ENCODE data around the gene WDR4.

- RAMPAGE, long total RNA, result no peak
- RRBS, 2 experiments, result no CpG with 5 or more reads among the region's 13 CpGs
CAGE:
- cytosol, long polyA minus RNA, result no peak
- cytosol, long polyA plus RNA, result no peak
- long polyA plus RNA, result no peak
- nucleolus, long total RNA, result no peak
- nucleus, long polyA plus RNA, result no peak
- nucleus, long total RNA, result no peak
Observed at GRCh38 chr21:42250380-42251013, 31.6 kb downstream of the ABCG1 start.

GRCh38 chr21:42261372-42261849 is 42.5 kb downstream of the ABCG1 start:
- RAMPAGE, long total RNA, result no peak
- RRBS, 2 experiments, result no CpG with 5 or more reads among the region's 21 CpGs
CAGE:
- cytosol, long polyA minus RNA, result no peak
- cytosol, long polyA plus RNA, result no peak
- long polyA plus RNA, result no peak
- nucleolus, long total RNA, result no peak
- nucleus, long polyA plus RNA, result no peak
- nucleus, long total RNA, result no peak

- RAMPAGE, long total RNA, result no peak
- RRBS, 2 experiments, result no CpG with 5 or more reads among the region's 19 CpGs
CAGE:
- cytosol, long polyA minus RNA, result no peak
- cytosol, long polyA plus RNA, result no peak
- long polyA plus RNA, result no peak
- nucleolus, long total RNA, result no peak
- nucleus, long polyA plus RNA, result no peak
- nucleus, long total RNA, result no peak
Observed at GRCh38 chr21:42299124-42300015, 15.8 kb downstream of the TFF3 start.

- RAMPAGE, long total RNA, result no peak
- RRBS, 2 experiments, result no CpG with 5 or more reads among the region's 5 CpGs
CAGE:
- cytosol, long polyA minus RNA, result no peak
- cytosol, long polyA plus RNA, result no peak
- long polyA plus RNA, result no peak
- nucleolus, long total RNA, result no peak
- nucleus, long polyA plus RNA, result no peak
- nucleus, long total RNA, result no peak
Observed at GRCh38 chr21:42367321-42367706, 979 bp upstream of the TFF1 start.

- RAMPAGE, long total RNA, result no peak
- RRBS, 2 experiments, result 52 to 66% methylated on average over 2 of the region's 27 CpGs
CAGE:
- cytosol, long polyA minus RNA, result start-site peak on the minus strand at chr21:42388993-42389160, 45 reads
- cytosol, long polyA plus RNA, result no peak
- long polyA plus RNA, result no peak
- nucleolus, long total RNA, result no peak
- nucleus, long polyA plus RNA, result no peak
- nucleus, long total RNA, result no peak
Observed at GRCh38 chr21:42388756-42389948, 6.7 kb downstream of the TMPRSS3 start.

- RAMPAGE, long total RNA, result no peak
- RRBS, 2 experiments, result no CpG with 5 or more reads among the region's 7 CpGs
CAGE:
- cytosol, long polyA minus RNA, result no peak
- cytosol, long polyA plus RNA, result no peak
- long polyA plus RNA, result no peak
- nucleolus, long total RNA, result no peak
- nucleus, long polyA plus RNA, result no peak
- nucleus, long total RNA, result no peak
Observed at GRCh38 chr21:42468260-42469160, 27.5 kb downstream of the RSPH1 start.

- RAMPAGE, long total RNA, result no peak
- RRBS, 2 experiments, result no CpG with 5 or more reads among the region's 4 CpGs
CAGE:
- cytosol, long polyA minus RNA, result no peak
- cytosol, long polyA plus RNA, result no peak
- long polyA plus RNA, result no peak
- nucleolus, long total RNA, result no peak
- nucleus, long polyA plus RNA, result no peak
- nucleus, long total RNA, result no peak
Observed at GRCh38 chr21:42493387-42493706, 2.7 kb downstream of the RSPH1 start.

- RAMPAGE, long total RNA, result no peak
- RRBS, 2 experiments, result no CpG with 5 or more reads among the region's 27 CpGs
CAGE:
- cytosol, long polyA minus RNA, result no peak
- cytosol, long polyA plus RNA, result no peak
- long polyA plus RNA, result no peak
- nucleolus, long total RNA, result no peak
- nucleus, long polyA plus RNA, result no peak
- nucleus, long total RNA, result no peak
Observed at GRCh38 chr21:42524318-42525342, 11.0 kb downstream of the SLC37A1 start.

- RAMPAGE, long total RNA, result no peak
- RRBS, 2 experiments, result no CpG with 5 or more reads among the region's 21 CpGs
CAGE:
- cytosol, long polyA minus RNA, result no peak
- cytosol, long polyA plus RNA, result no peak
- long polyA plus RNA, result no peak
- nucleolus, long total RNA, result no peak
- nucleus, long polyA plus RNA, result no peak
- nucleus, long total RNA, result no peak
Observed at GRCh38 chr21:42539108-42539852, 25.6 kb downstream of the SLC37A1 start.

DNA sequence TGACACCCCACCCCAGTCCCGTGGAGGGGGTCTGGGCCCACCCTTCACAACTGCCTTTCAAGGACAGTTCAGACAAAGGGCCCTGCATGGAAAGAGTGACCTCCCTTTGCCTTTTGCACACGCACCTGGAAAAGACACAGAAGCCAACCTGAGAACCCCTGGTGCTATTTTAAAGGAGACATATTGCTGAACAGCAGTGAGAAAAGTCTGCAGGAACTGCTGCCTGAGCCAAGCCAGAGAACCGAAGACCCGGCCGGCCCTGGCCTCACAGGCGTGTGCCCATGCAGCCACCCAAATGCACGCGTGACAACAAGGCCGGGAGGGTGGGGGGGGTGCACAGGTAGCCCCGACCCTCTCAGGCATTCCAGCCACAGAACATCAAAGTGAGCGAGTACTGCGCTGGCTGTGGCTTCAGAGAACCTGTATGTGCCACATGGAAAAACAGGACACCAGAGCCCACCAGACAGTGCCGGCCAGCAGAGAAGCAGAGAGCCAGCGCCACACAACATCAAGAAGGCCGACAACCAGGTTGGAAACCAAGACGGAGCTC is 66.8 kb downstream of the SLC37A1 start:
- RAMPAGE, long total RNA, result no peak
- RRBS, 2 experiments, result 63 to 86% methylated on average over 3 to 5 of the region's 16 CpGs
CAGE:
- cytosol, long polyA minus RNA, result no peak
- cytosol, long polyA plus RNA, result no peak
- long polyA plus RNA, result no peak
- nucleolus, long total RNA, result no peak
- nucleus, long polyA plus RNA, result no peak
- nucleus, long total RNA, result no peak

DNA sequence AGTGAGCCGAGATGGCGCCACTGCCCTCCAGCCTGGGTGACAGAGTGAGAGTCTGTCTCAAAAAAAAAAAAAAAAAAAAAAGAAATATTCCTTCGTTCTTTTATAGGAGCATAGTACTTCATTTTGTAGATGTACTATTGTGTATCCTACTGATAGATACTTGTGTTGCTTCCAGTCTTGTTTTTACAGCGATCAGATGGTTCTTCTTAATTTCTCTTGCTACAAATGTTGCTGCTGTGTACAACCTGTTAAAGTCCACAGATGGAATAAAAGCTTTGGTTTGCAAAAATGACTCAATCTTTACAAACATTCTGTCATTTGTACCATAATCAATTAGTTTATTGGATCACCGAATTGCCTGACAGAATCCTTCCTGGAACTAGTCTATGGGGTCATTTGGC is 66.2 kb downstream of the PDE9A start:
- RAMPAGE, long total RNA, result no peak
- RRBS, 2 experiments, result no CpG with 5 or more reads among the region's 5 CpGs
CAGE:
- cytosol, long polyA minus RNA, result no peak
- cytosol, long polyA plus RNA, result no peak
- long polyA plus RNA, result no peak
- nucleolus, long total RNA, result no peak
- nucleus, long polyA plus RNA, result no peak
- nucleus, long total RNA, result no peak

DNA sequence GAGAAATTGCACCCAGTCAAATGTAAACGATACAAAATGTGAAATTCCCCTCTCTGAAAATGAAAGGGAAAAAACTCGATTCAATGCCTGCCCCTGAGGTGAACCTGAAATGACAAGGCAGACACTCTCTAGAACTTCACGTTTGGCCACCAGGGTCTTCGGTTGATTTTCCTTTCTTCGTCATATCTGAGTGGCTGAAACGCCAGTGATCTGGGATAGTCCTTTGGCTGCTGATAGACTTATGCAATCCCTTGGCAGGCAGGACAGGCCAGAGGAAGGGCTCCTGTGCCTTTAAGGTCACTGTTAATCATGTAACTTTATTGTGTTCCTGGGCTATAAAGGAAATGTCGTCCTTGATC is 67.8 kb downstream of the PDE9A start:
- RAMPAGE, long total RNA, result no peak
- RRBS, 2 experiments, result no CpG with 5 or more reads among the region's 7 CpGs
CAGE:
- cytosol, long polyA minus RNA, result no peak
- cytosol, long polyA plus RNA, result no peak
- long polyA plus RNA, result no peak
- nucleolus, long total RNA, result no peak
- nucleus, long polyA plus RNA, result no peak
- nucleus, long total RNA, result no peak

DNA sequence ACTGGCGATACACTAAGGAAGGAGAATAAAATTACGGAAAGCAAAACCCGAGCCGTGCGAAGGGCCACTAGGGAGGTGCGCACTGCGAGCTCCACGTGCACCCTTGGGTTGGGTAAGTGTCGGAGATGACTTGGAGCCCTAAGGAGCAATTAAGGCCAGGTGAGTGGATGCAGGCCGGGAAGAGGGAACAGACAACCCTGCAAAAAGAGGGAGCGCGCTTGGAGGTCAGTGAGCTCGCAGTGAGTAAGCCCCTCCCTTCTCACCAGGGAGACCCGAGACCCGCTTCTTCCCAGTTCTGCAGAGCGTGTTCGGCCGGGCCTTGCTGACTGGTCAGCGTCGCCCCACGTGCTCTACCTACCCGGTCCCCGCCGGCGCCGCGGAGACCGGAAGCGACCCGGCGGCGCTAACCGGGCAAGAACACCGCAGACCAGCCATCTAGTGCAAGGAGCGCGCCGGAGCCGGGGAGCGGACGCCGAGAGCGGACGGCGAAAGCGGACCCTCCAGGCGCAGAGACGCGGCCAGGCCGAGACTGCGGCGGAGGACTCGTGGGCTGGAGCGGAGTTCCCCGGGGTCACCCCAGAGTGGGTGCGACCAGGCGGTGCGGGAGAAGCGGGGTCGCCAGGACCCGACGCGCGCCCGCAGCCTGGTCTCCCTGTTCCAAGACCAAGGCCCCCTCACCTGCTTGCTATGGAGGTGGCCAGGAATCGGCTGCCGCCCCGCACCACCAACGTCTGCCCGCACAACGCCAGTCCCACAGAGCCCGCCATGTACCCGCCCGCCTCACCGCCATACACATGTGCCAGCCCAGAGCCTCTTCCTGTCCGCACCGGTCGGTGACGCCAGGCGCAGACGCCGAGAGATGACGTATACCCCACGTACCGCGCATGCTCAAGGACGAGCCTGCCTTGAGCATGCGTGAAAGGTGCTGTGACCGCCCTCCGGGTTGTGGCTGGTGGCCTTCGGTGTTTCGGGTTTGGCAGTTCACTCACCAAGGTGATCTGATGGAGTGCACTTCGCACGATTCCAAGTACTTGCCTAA is at the start of gene WDR4:
TSS of gene WDR4 (minus strand) at position 811 of the 1,039 bp plus-strand sequence.
- RAMPAGE, long total RNA, result no peak
- RRBS, 2 experiments, result under 1 to 3% methylated on average over 5 to 32 of the region's 93 CpGs
CAGE:
- cytosol, long polyA minus RNA, result start-site peak on the minus strand centred at position 814 of the sequence, 11 bp wide, 27 reads
- cytosol, long polyA plus RNA, result no peak
- long polyA plus RNA, result start-site peak on the minus strand centred at position 807 of the sequence, 18 bp wide, 125 and 176 reads in 2 replicates
- nucleolus, long total RNA, result start-site peak on the minus strand centred at position 811 of the sequence, 10 bp wide, 72 reads; start-site peak on the plus strand centred at position 956 of the sequence, 30 bp wide, 46 reads
- nucleus, long polyA plus RNA, result no peak
- nucleus, long total RNA, result no peak

DNA sequence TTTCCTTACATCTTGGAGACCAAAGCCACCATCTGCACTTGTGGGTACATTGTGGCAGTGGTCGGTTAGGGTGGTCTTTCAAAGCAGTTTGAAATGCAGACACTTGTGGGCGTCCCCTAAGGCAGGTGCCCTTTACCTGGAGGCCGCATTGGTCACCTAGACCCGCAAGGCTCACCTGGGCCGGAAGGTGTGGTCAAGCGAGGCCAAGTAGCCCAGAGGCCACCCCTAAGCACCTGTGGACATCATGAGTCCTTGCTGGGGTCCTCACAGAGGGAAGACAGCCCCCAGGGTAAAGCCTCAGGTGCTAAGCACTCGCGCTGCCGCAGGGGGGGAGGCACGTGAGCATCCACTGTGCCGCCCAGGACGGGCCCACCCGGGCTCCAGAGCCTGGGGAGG is 702 bp upstream of the PKNOX1 start:
- RAMPAGE, long total RNA, result no peak
- RRBS, 2 experiments, result 5% methylated on average over 1 of the region's 13 CpGs
CAGE:
- cytosol, long polyA minus RNA, result no peak
- cytosol, long polyA plus RNA, result no peak
- long polyA plus RNA, result no peak
- nucleolus, long total RNA, result no peak
- nucleus, long polyA plus RNA, result no peak
- nucleus, long total RNA, result no peak

- RAMPAGE, long total RNA, result no peak
- RRBS, 2 experiments, result 1 to 2% methylated on average over 34 of the region's 75 CpGs
CAGE:
- cytosol, long polyA minus RNA, result no peak
- cytosol, long polyA plus RNA, result no peak
- long polyA plus RNA, result no peak
- nucleolus, long total RNA, result no peak
- nucleus, long polyA plus RNA, result no peak
- nucleus, long total RNA, result no peak
Observed at GRCh38 chr21:42974860-42975263, 500 bp downstream of the PKNOX1 start.

GRCh38 chr21:42975264-42975976 is 1.1 kb downstream of the PKNOX1 start:
- RAMPAGE, long total RNA, result no peak
- RRBS, 2 experiments, result 1 to 2% methylated on average over 25 of the region's 48 CpGs
CAGE:
- cytosol, long polyA minus RNA, result no peak
- cytosol, long polyA plus RNA, result no peak
- long polyA plus RNA, result no peak
- nucleolus, long total RNA, result no peak
- nucleus, long polyA plus RNA, result no peak
- nucleus, long total RNA, result no peak

DNA sequence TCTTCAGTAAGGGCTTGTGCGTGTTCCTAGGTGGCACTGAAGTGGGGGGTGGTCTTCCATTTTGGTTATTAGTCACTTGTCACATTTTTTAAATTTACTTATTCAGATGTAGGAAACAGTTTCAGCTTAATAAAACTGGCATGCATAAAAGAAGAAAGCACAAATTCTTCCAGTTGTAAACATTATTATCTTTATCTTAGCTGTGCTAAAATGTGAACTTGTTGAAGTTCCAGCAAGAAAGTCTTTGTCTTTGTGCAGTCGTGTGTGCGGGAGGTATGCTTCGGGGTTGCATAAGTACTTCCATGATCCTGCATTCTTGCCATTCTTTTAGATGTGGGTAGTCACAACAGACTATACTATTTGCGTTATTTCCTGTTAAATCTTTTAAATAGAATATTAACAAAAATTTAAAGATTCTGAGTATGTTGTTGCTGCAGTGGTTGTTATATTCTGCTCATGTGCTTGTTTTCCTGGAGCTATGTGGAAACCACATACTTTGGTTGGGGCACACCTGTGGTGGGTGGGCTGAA is 50.0 kb downstream of the CBS start:
- RAMPAGE, long total RNA, result no peak
- RRBS, 2 experiments, result no CpG with 5 or more reads among the region's 5 CpGs
CAGE:
- cytosol, long polyA minus RNA, result no peak
- cytosol, long polyA plus RNA, result no peak
- long polyA plus RNA, result no peak
- nucleolus, long total RNA, result no peak
- nucleus, long polyA plus RNA, result no peak
- nucleus, long total RNA, result no peak

DNA sequence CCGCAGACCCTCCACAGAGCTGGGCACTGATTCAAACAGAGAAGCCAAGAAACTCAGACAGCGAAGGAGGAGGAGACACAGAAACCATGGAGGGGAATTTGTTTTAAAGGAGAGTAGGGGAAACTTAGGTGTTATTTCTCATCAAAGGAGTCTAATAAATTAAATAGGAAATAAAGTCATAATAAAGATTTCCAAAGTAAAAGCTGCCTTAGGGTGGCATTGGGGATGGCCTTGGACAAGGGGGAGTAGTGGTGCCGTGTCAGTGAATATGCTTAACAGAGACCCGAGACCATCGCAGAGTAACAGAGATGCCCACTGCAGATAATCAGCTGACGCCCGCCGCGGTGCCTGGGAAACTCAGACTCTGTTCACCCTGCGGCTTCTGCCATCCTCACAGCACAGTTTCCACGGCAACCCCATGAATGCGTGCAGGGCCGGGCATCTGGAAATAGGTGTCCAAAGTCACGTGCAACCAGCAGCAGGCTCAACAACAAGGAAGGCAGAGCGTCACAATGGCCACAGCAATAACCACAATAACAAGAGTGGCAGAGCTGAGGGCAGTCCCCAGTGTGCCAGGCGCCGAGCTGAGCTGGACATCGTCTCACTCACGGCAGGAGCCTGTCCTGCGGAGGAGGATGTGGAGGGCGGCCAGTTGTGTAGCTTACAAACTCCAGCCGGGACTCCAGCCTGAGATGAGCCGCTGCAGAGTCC is 101.9 kb downstream of the CRYAA start:
- RAMPAGE, long total RNA, result no peak
- RRBS, 2 experiments, result 50% methylated on average over 2 of the region's 23 CpGs; no CpG with 5 or more reads in 1 of the 2 experiments
CAGE:
- cytosol, long polyA minus RNA, result no peak
- cytosol, long polyA plus RNA, result no peak
- long polyA plus RNA, result no peak
- nucleolus, long total RNA, result no peak
- nucleus, long polyA plus RNA, result no peak
- nucleus, long total RNA, result no peak

GRCh38 chr21:43277646-43278438 is 109.0 kb downstream of the CRYAA start:
- RAMPAGE, long total RNA, result no peak
- RRBS, 2 experiments, result 7% methylated on average over 2 of the region's 27 CpGs; no CpG with 5 or more reads in 1 of the 2 experiments
CAGE:
- cytosol, long polyA minus RNA, result no peak
- cytosol, long polyA plus RNA, result no peak
- long polyA plus RNA, result no peak
- nucleolus, long total RNA, result no peak
- nucleus, long polyA plus RNA, result no peak
- nucleus, long total RNA, result no peak

- RAMPAGE, long total RNA, result no peak
- RRBS, 2 experiments, result no CpG with 5 or more reads among the region's 7 CpGs
CAGE:
- cytosol, long polyA minus RNA, result no peak
- cytosol, long polyA plus RNA, result no peak
- long polyA plus RNA, result no peak
- nucleolus, long total RNA, result no peak
- nucleus, long polyA plus RNA, result no peak
- nucleus, long total RNA, result no peak
Observed at GRCh38 chr21:43313955-43314275, 113.0 kb downstream of the SIK1 start.

All from GM12878 (cell line).